ENCODE measurements around the gene SPADH.

DNA sequence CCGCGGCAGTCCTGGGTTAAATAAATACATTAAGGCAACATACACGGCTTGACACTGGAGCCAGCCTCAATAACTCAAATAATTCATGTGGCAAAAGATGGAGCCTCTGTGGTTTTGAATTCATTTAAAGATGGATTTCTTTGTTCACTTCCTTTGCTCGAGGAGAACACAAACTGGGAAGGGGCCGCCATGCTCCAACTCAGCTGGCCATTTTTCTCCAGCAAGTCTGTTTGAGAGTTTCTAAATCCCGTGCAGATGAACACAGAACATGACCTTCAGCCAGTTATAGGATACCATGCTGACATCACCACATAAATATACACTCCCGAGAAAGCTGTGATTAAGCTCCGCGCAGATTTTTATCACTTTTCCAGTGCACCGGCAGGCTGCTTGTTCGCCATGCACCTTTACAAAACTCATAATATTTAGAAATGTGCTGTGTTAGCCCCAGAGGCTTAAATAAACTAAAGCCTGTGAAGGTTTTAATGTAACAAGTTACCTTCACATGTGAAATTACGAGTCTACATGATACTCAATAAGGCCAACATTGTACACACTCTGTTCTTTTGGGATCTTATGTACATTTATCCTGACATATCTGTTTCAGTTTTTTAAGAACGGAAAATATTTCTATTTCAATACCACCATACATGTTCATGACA, 192.4 kb downstream of the WDR11 start:
- PRO-cap, 6 experiments, result no peak in any of the 6 experiments
- RAMPAGE, long total RNA, 2 experiments, result no peak in any of the 2 experiments
- RRBS, result no CpG with 5 or more reads among the region's 13 CpGs

GRCh38 chr10:121158723-121159253, 307.6 kb downstream of the WDR11 start:
- PRO-cap, 6 experiments, result no peak in any of the 6 experiments
- RAMPAGE, long total RNA, 2 experiments, result no peak in any of the 2 experiments

DNA sequence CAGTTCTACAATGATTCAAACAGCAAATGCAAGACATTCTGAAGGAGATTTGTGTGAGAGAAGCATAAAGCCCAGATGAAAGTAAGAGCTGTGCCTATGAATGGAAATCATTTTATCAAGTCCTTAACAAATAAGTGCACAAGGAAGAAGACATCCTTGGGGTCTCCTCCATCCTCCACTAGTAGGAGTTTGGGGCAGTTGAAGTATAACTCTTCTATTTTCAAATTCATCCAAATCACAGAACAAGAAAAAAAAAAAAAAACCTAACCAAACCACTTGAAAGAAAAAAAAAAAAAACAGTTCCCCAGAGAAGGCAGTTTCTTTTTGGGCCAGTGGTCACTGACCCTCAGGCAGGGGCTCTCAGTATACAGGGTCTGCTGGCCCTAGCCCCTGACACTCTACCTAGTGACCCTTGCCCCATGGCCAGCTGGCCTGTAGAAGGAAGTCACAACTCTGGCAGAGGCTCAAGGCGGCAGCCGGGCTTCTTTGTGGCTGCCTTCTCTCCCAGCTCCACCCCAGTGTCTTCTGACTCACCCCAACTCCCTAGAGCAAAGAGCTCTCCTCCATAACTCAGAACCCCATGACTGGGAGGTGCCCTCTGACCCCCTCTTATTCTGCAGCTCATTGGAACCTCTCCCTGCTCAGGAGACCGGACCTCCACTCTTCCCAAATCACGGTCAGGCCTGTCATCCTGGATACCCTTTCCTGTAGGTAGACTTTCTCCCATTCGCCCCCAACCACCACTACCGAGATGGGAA, 358.4 kb downstream of the FGFR2 start:
- PRO-cap, 6 experiments, result no peak in any of the 6 experiments
- RAMPAGE, long total RNA, 2 experiments, result no peak in any of the 2 experiments
- RRBS, result no CpG with 5 or more reads among the region's 6 CpGs

GRCh38 chr10:121527507-121528329, 70.5 kb downstream of the FGFR2 start:
- PRO-cap, 6 experiments, result no peak in any of the 6 experiments
- RAMPAGE, long total RNA, 2 experiments, result no peak in any of the 2 experiments
- RRBS, result no CpG with 5 or more reads among the region's 9 CpGs

DNA sequence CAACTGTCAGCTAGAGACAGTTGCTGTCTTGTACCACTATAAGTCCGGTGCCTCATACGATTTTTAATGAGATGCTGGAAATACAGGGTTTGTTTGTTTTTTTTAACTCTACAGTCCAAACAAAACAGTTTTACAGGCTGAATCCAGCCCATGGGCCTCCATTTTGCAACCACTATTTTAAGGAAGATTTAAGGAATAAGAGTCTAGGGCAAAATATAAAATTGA, 941 bp upstream of the ATE1 start:
- PRO-cap, 6 experiments, result peak in 1 of 6 experiments; most common plus-strand start position 36 of the sequence (in 1)
- RAMPAGE, long total RNA, 2 experiments, result no peak in any of the 2 experiments
- RRBS, result no CpG with 5 or more reads among the region's 2 CpGs

DNA sequence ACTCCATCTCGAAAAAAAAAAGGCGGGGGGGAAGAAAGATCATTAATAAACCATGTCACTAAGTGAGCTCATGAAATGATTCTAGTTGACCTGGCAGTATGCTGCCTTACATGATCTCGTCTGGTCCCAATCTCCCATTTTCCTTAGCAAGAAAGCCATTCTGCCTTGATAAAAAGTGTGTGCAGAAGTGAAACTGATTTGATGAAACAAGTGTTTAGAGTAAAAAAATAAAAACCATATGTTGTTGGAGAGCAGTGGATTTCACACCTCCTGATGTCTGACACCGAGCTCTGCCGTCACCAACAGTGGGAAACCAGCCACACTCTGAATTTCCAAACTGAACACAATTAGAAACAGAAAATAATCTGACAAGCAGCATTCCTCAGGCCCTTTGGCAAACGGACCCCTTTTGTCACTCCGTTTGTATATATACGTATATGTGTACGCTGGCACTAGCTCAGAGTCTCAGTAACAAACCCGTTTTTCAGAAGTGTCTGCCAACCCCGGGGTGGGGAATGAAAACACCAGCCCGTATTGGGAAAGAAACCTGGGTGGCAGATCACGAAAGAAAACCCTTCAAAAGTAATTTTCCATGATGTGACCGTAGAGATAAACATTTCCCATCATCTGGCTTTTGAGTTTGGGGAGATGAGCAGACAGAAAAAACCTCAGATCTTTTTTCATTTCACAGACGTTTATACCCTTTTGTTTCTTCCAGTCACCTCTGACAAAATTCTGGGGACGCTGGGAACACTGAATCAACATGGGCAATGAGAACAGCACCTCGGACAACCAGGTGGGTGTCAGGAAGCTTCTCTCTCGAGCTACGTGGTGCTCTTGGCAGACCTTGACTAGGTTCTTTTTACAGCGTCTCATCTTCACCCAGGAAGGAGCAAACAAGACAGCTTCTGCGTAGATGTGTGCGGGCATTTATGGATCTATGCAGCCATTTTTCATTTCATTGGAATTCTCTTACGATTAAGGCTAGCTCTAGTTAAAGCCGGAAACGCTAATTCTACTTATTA, 32.6 kb downstream of the TACC2 start:
- PRO-cap, 6 experiments, result no peak in any of the 6 experiments
- RAMPAGE, long total RNA, 2 experiments, result no peak in any of the 2 experiments
- RRBS, result no CpG with 5 or more reads among the region's 25 CpGs

GRCh38 chr10:122033311-122033906, 44.4 kb downstream of the TACC2 start:
- PRO-cap, 6 experiments, result peak in 6 of 6 experiments; most common plus-strand start chr10:122033740 (in 2); most common minus-strand start chr10:122033653 (in 6)
- RAMPAGE, long total RNA, 2 experiments, result no peak in any of the 2 experiments
- RRBS, result no CpG with 5 or more reads among the region's 9 CpGs

DNA sequence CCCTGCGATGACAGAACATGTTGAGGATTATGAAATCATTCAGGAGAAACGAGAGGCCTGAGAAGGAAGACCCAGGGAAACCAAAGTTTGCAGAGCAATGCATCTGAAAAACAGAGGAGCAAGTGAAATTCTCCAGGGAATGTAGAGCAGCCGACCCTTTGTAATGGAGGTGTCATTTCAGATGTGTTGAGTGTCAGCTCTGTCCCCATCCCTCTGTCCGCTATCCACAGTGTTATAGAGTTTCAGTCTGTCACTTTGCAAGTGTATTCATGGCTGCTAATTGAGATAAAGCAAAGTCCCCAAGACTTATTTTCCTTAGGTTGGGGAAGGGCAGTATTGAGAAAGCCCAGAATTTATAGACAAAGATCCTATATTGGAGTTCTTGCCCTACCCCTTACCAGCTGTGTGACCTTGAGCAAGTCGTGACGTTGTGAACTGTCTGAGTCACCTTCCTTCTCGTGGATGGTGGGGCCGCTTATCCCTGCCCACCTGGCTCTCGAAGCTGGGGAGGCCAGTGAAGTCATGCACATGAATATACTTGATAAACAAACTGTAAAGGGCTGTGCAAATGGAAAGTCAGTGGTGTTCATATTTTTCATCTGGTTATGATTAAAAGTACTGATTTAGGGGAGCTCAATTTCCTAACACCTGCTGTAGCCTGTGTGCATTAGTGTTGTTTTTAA, 127.3 kb downstream of the TACC2 start:
- PRO-cap, 6 experiments, result no peak in any of the 6 experiments
- RAMPAGE, long total RNA, 2 experiments, result no peak in any of the 2 experiments
- RRBS, result no CpG with 5 or more reads among the region's 9 CpGs

DNA sequence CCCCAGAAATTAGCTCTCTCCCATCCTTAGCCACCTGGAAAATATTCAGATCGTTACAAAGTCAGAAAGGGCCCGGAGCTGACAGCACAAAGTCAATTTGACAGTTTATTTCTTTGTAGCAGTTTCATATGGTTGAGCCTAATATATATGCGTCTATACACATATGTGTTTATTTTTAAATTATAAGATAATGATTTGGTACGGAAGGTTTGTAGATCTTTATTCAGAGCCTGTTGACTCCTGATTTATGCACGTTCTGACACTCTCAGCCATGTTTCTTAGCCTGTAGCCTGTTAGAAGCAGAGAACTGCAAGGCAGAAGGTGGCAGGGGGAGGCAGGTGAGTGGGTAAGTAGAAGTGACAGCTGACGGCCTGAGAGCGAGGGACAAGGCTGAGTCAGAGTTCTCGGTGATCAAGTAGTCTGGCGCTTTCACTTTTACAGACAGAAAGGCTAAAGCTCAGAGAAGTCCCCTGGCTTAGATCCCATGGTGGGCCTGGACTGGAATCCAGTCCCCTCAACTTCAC, 138.8 kb downstream of the TACC2 start:
- PRO-cap, 6 experiments, result peak in 2 of 6 experiments; most common plus-strand start position 398 of the sequence (in 2)
- RAMPAGE, long total RNA, 2 experiments, result no peak in any of the 2 experiments
- RRBS, result no CpG with 5 or more reads among the region's 9 CpGs

DNA sequence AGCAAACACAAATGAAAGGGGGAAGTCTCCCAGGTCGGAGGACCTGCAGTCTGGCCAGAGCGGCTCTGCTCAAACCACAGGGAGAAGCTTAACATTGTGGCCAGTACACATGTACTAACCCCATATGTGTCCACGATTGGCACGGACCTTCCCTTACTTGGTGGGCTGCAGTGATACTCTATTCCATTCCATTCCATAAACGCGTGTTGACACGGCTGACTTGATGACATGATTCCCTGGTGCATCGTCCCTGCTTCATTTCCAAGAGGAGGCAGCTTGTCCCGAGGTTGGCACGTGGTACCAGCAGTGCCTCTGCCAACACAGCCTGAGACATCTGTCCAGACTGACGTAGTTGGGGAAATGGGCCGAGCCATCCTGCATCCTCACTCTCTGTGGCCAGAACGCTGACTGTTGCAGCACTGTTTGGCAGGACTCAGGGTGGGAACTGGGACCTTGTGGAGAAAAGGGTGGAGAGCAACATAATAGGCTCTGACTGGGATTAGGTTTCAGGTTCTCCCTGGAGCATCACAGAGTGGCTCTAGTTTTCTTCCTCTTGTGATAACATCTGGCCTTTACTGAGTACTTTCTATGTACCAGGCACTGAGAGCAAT, 118.6 kb upstream of the BTBD16 start:
- PRO-cap, 6 experiments, result peak in 4 of 6 experiments; most common plus-strand start position 386 of the sequence (in 2); most common minus-strand start position 413 of the sequence (in 2)
- RAMPAGE, long total RNA, 2 experiments, result no peak in any of the 2 experiments
- RRBS, result no CpG with 5 or more reads among the region's 13 CpGs

DNA sequence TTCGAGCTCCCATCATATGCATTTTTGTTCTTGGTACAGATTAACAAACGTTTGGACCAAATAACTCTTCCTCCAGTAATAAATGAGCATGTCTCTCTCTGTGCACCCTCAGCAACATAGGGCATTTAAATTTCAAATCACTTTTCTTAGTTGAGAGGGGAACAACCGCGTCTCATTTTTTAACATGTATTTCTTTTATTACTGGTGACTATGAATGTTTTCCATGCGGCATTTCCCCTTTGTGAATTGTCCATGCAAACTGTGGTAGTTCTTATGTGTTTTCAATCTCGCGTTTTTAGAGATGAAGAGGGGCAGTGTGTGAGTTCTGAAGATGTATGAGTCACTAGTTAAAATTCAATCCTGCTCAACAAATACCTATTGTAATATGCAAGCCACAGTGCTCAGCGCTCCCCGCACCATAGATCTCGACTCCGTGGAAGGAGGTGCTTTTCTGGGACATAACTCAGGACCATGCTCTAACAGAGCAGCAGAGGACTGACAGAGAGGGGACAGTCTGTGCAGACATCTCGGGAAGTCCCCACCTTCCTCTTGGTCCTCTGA, 43.0 kb upstream of the PLEKHA1 start:
- PRO-cap, 6 experiments, result no peak in any of the 6 experiments
- RAMPAGE, long total RNA, 2 experiments, result no peak in any of the 2 experiments
- RRBS, result no CpG with 5 or more reads among the region's 12 CpGs

DNA sequence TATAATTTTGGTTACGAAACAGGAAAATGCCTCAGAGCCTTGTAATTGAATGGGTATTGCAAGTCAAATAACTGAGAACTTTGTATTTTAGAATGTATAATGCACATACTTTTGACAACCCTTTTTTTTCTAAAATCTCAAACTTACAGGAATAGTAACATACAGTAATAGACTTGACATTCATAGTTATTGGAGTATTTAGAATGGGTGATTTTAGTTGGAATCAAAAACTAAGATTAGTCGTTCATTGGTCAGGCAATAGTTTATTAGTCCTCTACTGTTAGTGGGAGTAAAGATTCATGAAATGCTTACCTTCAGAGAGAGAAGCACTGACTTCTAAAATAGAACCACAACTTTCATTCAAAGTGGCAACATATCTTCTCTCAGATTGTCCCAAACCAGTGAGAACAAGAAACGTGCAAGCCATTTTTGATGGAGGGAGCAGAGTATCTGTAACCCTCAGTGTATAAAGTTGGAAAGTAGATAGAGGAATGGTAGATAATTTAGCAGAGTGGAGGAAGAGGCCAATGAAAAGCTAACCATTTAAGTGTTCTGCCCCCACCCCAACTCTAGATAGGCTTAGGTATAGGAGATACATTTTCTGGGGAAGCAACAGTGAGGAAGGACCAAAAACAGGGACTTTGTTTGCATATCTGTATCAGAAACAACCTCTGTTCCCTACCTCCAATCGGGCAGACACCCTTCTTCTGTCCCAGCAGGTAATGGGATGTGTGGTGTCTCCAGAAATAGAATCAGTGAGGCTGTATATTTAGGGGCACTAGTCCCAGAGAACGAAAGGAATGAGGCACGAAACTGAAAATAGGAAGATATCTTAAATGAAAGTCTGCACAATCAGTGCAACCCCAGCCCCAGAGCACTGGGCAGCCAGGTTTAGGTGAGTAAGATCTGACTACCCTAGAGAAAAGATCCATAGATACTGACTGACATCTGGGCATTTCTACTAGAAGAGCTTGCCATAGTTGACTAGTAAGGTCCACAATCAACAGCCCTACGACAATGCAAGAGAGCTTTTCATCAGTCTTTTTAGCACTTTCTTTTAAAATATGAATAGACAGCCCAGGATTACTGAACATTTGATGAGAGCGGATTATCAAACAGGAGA, 27.9 kb downstream of the PLEKHA1 start:
- PRO-cap, 6 experiments, result no peak in any of the 6 experiments
- RAMPAGE, long total RNA, 2 experiments, result no peak in any of the 2 experiments
- RRBS, result no CpG with 5 or more reads among the region's 8 CpGs

DNA sequence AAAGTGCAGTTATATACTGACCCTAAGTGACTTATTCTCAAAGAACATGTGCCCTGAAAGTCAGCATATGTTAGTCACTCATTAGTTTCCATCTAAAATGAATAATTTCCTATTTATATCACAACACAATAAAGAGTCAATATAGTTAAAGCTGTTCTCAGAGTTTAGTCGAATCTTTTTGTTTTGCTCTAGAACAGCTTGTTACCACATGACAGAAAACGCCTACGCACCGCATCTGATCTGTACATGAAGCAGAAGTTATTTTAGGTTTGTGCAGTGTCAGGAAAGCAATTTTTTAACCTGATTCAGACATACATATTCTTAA, 33.2 kb downstream of the PLEKHA1 start:
- PRO-cap, 6 experiments, result no peak in any of the 6 experiments
- RAMPAGE, long total RNA, 2 experiments, result no peak in any of the 2 experiments
- RRBS, result no CpG with 5 or more reads among the region's 4 CpGs

GRCh38 chr10:122474162-122474785, 12.9 kb downstream of the HTRA1 start:
- PRO-cap, 6 experiments, result peak in 2 of 6 experiments; most common minus-strand start chr10:122474633 (in 2)
- RAMPAGE, long total RNA, 2 experiments, result no peak in any of the 2 experiments
- RRBS, result 6% methylated on average over 3 of the region's 15 CpGs

DNA sequence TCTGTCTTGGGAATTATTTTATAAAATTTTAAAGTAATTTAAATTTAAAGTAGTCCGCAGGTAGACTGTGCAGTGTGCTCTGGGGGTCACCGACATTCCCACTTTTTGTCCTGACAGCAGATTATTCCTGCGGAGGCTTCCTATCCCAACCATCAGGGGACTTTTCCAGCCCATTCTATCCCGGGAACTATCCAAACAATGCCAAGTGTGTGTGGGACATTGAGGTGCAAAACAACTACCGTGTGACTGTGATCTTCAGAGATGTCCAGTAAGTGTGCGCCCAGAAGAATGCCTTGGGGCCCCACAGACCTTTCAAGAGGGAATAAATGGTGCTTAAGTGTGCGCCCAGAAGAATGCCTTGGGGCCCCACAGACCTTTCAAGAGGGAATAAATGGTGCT, 39.6 kb upstream of the SPADH start:
- PRO-cap, 6 experiments, result no peak in any of the 6 experiments
- RAMPAGE, long total RNA, 2 experiments, result no peak in any of the 2 experiments
- RRBS, result no CpG with 5 or more reads among the region's 7 CpGs

DNA sequence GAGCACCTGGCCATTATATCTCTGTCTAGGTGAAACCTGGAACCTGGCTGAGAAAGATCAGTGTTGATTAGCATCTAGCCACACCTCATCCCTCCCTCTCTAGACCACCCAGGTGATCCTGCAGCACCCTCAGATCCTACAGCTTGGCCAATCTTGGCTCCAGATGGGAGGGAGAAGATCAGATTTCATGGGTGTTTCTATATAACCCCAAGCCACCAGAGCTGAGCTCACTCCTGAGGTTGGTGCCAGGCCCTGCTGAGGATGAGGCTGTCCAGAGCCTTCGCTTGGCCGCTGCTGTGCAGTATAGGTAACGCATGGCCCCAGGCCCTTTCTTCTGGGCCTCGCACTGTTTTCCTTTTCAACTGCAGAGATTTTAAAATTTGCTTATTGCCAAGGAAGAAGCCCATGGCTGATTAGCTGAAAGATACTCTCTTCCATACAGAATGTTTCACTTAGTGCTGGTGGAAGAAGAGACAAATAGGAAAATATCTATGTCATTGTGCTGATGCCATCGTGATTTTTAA, at the start of gene SPADH:
Gene SPADH, plus strand, starts transcription at position 230 of the 524 bp plus-strand sequence.
- PRO-cap, 6 experiments, result no peak in any of the 6 experiments
- RAMPAGE, long total RNA, 2 experiments, result no peak in any of the 2 experiments
- RRBS, result no CpG with 5 or more reads among the region's 5 CpGs

- PRO-cap, 6 experiments, result no peak in any of the 6 experiments
- RAMPAGE, long total RNA, 2 experiments, result no peak in any of the 2 experiments
- RRBS, result 0% methylated on average over 1 of the region's 12 CpGs
These were observed 77.8 kb downstream of the GPR26 start for GRCh38 chr10:123743814-123744443.

DNA sequence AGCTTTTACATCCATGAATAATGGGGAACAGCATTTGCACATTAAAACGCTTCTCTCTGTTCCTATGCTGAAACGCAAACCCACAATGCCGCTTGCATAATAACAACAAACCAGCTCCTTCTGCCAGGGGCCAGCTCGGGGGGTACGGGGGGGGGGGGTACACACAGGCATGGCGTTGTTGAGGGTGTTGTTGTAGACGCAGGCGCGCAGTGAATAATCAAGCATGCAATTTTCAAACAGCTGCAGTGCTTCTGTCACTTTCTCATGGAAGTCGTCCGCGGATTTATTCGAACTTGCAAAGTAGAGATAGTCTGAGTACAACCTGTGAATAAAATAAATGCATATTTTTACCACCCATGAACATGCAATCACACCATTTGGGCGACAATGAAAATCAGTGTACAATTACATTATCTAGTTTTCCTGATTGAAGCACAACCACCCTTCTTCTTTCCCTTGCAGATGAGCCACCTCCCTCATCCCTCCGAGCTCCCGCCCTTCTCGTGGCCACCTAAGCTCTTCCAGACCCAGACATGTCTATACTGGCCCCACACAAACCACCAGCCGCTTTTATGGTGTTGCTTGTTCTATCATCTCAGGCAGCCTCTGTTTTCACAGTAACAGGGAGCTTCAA, 72.2 kb downstream of the CHST15 start:
- PRO-cap, 6 experiments, result no peak in any of the 6 experiments
- RAMPAGE, long total RNA, 2 experiments, result no peak in any of the 2 experiments
- RRBS, result no CpG with 5 or more reads among the region's 18 CpGs

DNA sequence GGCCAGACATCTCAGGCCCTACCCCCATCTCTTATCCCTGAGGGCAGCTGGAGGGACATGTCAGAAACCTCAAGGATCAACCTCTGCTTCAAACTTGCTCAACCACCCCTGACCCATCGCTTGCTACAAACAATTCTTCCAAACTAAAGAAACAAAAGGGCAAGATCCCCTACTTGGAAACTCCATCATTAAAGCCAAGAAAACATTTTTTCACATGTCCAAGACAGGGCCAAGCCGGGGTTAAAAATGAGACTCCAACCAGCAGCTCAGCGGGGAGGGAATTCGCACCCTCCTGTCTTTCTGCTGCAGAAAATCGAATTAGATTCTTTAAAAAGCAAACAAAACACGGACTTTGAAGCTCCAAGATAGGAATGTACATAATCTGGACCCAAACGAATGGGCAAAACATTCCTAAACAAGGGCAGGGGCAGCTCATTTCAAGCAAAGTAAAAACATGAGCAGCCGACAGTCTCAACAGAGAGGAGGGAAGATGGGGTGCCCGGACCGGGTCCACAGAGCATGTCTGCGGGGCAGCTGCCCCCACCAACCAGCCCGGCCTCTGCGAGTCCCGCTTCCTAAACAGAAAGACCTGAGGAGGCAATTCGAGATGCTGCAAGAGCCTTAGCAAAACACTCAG, 44.8 kb downstream of the CHST15 start:
- PRO-cap, 6 experiments, result no peak in any of the 6 experiments
- RAMPAGE, long total RNA, 2 experiments, result no peak in any of the 2 experiments
- RRBS, result 84% methylated on average over 2 of the region's 15 CpGs

- PRO-cap, 6 experiments, result no peak in any of the 6 experiments
- RAMPAGE, long total RNA, 2 experiments, result no peak in any of the 2 experiments
- RRBS, result no CpG with 5 or more reads among the region's 8 CpGs
These were observed 28.6 kb downstream of the CHST15 start for GRCh38 chr10:124064755-124065225.